Measurements from ENCODE around the genes THSD4 and TMEM202.

- RRBS = no CpG with 5 or more reads among the region's 15 CpGs
These were observed 203.5 kb downstream of the UACA start for GRCh38 chr15:70559677-70560529.

DNA sequence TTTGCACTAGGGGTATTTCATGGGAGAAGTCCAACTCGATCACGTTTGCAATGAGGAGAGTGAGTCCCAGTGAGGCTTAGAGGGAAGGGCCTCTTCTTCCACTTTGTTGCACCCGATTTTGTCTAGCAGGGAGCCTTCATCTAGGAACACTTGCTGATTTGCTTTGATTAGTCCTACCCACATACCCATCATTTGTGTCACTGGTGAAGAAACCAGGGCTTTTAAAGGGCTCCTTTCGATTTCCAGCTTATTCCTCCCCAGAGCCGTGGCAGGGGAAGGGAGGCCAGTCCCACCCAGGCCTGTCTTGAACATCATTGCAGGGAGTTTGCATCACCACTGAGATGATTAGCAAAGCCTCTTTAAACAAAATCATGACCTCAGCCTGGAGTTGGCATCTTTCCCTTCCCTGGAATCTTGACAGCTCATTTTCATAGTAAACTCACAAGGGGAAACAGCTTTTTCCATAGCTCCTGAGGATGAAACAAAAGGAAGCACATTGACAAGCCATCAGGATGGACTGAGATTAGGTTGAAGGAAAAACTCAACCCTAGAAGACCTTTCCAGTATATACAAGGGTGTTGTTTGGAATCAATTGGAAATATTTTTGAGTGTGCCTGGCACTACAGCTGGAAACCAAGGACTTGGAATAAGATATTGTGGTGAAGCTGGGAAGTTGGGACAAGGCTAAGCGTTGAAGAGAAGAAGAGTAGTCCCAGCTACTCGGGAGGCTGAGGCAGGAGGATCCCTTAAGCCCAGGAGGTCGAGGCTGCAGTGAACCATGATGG is 2.9 kb upstream of the LARP6 start:
- RRBS = no CpG with 5 or more reads among the region's 8 CpGs

DNA sequence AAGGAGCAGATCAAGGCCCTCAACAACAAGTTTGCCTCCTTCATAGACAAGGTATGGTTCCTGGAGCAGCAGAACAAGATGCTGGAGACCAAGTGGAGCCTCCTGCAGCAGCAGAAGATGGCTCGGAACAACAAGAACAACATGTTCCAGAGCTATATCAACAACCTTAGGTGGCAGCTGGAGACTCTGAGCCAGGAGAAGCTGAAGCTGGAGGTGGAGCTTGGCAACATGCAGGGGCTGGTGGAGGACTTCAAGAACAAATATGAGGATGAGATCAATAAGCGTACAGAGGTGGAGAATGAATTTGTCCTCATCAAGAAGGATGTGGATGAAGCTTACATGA is 5.0 kb upstream of the LARP6 start:
- RRBS = no CpG with 5 or more reads among the region's 2 CpGs

- RRBS = no CpG with 5 or more reads among the region's 4 CpGs
These were observed 43.8 kb downstream of the LRRC49 start for GRCh38 chr15:70936450-70936717.

DNA sequence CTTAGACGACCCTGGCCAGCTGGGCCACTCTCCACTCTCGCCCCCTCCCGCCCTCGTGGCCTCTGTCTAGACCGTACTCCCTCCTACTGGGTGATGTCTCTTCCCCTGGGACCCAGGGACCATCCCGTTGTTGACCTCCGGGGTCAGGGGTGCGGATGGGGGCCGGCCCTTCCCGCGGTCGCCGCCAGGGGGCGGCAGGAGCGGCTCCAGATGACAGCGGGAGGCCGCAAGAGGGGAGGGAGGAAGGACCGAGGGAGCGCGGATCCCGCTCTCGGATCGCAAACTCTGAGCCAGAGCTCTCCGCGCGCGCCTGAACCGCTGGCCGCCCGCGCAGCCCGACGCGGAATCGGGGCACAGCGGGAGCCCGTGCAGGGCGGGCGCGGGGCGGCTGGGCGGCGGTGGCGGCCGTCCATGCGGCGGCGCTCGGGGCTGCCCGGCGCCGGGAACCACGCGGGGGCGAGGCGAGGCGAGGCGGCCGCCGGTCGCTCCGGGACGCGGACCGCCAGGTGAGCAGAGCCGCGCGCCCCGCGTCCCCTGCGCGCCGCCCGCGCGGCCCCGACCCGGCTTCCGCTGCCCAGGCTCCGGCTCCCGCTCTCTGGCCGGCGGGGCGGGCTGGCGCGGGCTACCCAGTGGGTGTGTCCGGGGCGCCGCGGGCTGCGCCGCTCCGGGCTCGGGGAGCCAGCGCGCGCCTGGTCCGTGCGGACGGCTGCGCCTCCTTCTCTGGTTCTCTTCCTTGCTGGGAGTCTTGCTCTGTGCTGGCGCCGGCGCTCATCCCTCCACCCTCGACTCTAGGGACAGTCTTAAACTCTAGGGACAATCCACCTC is at the start of gene THSD4:
TSS of gene THSD4 (plus strand) at position 279 of the 825 bp plus-strand sequence.
- RRBS = 3% methylated on average over 42 of the region's 105 CpGs

- RRBS = no CpG with 5 or more reads among the region's 14 CpGs
These were observed 58.7 kb downstream of the THSD4 start for GRCh38 chr15:71173993-71174319.

GRCh38 chr15:71202551-71203201 is 87.4 kb downstream of the THSD4 start:
- RRBS = no CpG with 5 or more reads among the region's 8 CpGs

GRCh38 chr15:71294172-71294517 is 178.9 kb downstream of the THSD4 start:
- RRBS = no CpG with 5 or more reads among the region's 6 CpGs

- RRBS = no CpG with 5 or more reads among the region's 9 CpGs
These were observed 223.0 kb downstream of the THSD4 start for GRCh38 chr15:71338241-71338781.

GRCh38 chr15:71414757-71415397 is 299.6 kb downstream of the THSD4 start:
- RRBS = no CpG with 5 or more reads among the region's 3 CpGs

DNA sequence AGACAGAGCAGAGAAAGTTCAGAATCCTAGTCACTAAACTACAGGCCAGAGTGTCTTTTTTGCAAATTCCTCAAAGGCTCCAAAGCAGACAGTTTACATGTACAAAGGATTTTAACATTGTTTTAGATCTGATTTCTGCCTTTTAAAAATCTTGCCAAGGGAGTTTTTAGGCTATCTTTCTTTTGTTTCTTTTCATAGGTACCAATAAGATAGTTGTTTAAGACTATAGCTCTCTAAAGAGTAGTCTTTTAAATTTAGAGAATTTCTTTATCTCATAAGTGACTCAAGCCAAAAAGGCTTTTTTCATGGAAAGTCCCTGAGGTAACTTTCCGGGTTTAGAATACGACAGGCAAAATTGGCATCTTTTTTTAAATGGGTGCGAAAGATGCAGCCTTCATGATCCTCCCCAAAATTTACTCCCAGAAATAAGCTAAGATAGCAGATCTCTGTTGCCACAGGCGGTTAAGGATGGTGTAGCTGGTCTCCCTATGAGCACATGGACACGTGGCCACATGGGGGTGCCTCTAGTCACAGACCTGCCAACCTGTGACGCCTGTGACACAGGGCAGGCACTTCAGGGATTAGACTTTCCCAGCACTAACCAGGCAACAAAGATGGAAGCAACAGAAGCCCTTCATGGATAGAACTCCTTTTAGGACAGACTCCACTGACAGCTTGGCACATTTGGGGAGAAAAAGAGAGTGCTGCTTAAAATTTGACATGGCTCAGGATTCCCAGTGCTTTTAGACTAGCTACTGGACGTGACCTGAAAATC is 320.1 kb downstream of the THSD4 start:
- RRBS = no CpG with 5 or more reads among the region's 7 CpGs

GRCh38 chr15:71546866-71547740 is 263.3 kb upstream of the NR2E3 start:
- RRBS = no CpG with 5 or more reads among the region's 16 CpGs

- RRBS = no CpG with 5 or more reads among the region's 4 CpGs
These were observed 119.9 kb upstream of the NR2E3 start for GRCh38 chr15:71690327-71691017.

GRCh38 chr15:71691701-71692236 is 118.6 kb upstream of the NR2E3 start:
- RRBS = no CpG with 5 or more reads among the region's 8 CpGs

- RRBS = no CpG with 5 or more reads among the region's 1 CpG
These were observed 77.9 kb upstream of the NR2E3 start for GRCh38 chr15:71732503-71732756.

DNA sequence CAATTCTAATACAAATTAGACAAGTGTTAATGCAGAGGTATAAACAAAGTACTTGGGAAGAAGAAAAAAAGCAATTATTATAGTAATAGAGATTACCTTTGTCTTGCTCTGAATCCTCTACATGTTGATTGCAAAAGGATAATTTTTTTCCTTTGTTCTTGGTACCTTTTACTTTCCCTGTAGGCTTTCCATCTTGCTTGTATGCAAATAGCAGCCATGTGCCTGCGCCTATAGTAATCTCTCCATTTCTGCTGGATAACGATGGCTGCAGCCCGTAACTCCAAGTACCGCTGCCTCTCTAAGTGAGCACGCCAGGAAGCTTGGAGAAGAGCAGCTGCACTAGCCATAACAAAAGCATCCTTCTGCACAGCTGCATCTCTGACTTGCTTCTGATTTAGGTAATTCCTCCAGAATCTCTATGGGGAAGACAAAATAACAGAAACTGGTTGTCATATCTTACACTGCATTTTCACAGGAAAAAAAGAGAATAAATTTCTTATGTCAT is 89.3 kb downstream of the NR2E3 start:
- RRBS = no CpG with 5 or more reads among the region's 5 CpGs

- RRBS = no CpG with 5 or more reads among the region's 6 CpGs
These were observed 1.7 kb downstream of the PKM start for GRCh38 chr15:72229312-72229648.

- RRBS = 1% methylated on average over 5 of the region's 20 CpGs
These were observed 1.4 kb downstream of the PKM start for GRCh38 chr15:72229649-72230017.

DNA sequence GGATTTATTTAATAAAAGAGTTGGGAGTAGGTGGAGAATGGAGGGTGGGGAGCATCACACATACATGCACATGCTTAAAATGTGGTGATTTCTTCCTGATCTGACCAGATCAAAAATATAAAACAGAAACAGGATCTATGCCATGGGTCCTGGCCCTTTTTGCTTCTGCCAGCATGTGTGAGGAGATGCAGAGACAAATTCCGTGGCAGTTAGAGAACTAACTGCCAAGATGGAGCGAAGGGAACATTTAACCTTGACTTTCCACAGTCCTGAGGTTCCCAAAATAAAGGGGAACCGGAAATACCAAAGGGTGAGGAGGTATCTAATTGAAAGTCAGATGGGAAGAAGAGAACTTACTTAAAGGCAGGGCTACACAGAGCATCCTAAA is at the start of gene TMEM202:
TSS of gene TMEM202 (plus strand) at position 208 of the 388 bp plus-strand sequence.
- RRBS = no CpG with 5 or more reads among the region's 3 CpGs

GRCh38 chr15:72523380-72523764 is 49.2 kb downstream of the ARIH1 start:
- RRBS = no CpG with 5 or more reads among the region's 2 CpGs

Data from islet of Langerhans (tissue), 1 donor.